ENCODE measurements around a stretch of chr5.

- PRO-cap = no peak
These were observed 61.6 kb downstream of the MYO10 start for GRCh38 chr5:16874316-16875089.

DNA sequence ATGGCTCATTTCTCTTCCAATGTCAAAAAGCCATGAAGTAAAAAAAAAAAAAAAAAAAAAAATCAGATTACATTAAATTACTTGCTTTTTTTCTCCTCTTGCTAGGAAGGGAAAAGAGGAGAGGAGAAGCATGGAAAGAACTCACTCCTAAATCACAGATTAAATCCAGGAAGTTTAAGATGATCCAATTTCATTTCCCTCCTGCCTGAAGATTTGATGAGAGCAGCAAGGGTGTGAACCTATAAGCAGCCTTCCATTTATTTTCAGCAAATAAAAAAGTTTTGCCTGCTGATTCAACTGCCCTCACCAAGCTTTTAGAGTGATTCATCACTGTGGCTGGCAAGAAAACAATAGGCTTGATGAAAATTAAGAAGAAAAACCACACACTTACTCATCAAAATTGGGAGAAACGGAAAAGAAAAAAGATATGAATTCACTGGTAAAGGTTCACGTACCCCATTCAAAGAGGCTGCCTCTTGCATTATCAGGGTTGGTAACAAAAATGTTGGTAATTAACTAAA lies 19.7 kb downstream of the MYO10 start:
- PRO-cap = no peak

DNA sequence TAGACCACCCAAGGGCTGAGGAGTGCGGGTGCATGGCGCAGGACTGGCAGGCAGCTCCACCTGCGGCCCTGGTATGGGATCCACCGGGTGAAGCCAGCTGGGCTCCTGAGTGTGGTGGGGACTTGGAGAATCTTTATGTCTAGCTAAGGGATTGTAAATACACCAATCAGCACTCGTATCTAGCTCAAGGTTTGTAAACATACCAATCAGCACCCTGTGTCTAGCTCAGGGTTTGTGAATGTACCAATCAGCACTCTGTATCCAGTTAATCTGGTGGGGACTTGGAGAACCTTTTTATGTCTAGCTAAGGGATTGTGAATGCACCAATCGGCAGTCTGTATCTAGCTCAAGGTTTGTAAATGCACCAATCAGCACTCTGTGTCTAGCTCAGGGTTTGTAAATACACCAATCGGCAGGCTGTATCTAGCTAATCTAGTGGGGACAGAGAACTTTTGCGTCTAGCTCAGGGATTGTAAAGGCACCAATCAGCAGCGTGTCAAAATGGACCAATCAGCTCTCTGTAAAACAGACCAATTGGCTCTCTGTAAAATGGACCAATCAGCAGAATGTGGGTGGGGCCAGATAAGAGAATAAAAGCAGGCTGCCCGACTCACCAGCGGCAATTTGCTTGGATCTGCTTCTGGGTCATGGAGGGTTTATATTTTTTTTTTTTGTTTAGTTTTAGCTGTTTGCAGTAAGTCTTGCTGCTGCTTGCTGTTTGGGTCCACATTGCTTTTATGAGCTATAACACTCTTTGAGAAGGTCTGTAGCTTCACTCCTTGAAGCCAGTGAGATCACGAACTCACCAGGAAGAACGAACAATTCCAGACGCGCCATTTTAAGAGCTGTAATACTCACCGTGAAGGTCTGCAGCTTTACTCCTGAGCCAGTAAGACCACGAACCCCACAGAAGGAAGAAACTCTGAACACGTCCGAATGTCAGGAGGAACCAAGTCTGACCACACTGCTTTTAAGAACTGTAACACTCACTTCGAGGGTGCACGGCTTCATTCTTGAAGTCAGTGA lies 126.8 kb upstream of the MYO10 start:
- PRO-cap = no peak

DNA sequence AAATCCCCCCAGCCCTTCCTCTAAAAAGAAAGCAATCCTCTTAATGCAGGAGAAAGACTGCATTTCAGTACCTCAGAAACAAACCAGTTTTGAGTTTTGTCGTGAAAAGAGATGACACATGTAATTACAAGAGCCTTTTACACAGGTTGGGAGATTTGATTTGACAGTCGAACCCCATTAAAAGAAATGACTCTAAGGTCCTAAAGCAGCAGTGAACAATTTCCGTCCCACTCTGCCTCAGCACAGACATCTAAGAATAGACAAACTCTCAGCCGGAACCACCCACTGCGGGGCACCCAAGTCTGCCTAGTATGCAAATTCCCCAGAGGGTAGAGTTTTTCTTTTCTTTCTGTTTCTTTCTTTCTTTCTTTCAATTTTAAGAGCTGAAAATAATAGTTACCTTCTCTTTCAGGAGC lies 64.9 kb downstream of the BASP1 start:
- PRO-cap = no peak

GRCh38 chr5:17311309-17311655 lies 93.9 kb downstream of the BASP1 start:
- PRO-cap = no peak

- PRO-cap = no peak
These were observed 99.4 kb downstream of the BASP1 start for GRCh38 chr5:17316713-17317400.

GRCh38 chr5:17359651-17359951 lies 132.3 kb downstream of the H3Y2 start:
- PRO-cap = no peak

DNA sequence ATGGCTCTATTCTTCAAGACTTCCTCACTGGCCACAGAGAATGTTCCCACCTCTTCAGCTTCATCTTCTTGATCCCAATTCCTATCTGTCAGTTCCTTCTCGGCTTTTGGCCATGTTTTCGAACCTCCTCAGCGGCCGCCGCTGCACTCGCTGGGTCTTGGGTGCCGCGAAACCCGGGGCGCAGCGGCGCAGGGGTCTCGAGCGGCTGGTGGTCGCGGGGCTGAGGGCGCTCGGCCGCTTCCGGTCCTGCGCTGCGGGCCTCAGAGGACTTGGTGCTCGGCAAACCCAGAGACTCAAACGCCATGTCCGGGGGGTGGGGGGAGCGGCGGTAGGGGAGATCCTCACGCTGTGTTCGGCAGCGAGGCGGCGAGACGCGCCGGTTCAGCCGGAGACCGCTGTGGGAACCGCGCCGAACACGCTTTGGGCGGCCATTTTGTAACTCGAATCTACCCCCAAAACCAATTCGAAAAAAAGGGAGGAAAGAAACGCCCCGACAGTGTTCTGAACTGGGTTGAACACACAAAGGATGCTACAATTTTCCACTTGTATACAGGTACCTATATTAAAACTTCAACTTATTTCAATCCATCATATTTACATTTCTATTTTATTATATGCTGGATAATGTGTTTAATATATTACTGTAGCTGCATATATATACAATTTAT lies 317.5 kb upstream of the CDH18 start:
- PRO-cap = no peak

DNA sequence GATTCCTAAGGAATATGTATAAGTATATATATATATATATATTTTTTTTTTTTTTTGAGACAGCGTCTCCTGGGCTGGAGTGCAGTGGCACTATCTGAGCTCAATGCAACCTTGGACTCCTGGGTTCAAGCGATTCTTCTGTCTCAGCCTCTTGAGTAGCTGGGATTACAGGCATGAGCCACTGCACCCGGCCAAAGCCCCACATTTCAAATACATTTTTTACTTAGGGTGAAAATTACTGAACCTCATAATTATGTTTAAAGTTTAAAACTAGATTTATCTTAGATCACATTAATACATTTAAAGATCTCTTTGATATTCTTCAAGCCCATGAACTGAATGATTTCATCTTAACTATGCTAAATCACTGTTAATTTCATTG lies 377.3 kb downstream of the PRDM9 start:
- PRO-cap = no peak

- PRO-cap = no peak
These were observed 1359.2 kb upstream of the CDH9 start for GRCh38 chr5:28397536-28398061.

DNA sequence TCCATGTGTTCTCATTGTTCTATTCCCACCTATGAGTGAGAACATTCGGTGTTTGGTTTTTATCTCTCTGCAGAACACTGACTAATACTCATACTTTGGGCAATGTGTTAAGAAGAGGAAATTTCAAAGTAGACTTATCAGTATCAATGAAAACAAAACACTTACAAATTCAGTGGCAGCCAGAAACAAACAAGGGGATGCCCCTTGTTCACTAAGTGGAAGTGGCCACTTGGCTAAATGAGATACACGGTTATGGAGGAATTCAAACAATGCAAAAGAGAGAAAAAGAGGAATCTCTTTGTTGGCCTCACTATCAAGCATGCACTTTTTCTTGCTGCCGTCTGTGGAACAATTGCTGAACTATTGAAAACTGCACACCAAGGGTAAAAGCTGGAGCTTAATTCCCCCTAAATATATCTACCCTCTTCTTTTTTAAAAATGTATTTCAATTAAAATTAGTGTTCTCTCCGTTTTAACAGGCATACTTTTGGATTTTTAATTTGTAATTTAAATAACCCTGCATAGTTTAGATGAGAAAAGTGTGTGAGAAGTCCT lies 2044.9 kb upstream of the CDH6 start:
- PRO-cap = no peak

DNA sequence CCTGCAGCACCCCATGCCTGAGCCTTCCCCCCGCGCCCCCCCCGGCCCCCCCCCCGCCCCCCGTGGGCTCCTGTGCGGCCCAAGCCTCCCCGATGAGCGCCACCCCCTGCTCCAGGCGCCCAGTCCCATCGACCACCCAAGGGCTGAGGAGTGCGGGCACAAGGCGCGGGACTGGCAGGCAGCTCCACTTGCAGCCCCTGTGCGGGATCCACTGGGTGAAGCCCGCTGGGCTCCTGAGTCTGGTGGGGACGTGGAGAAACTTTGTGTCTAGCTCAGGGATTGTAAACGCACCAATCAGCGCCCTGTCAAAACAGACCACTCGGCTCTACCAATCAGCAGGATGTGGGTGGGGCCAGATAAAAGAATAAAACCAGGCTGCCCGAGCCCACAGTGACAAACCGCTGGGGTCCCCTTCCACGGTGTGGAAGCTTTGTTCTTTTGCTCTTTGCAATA lies 847.5 kb upstream of the CDH6 start:
- PRO-cap = no peak

DNA sequence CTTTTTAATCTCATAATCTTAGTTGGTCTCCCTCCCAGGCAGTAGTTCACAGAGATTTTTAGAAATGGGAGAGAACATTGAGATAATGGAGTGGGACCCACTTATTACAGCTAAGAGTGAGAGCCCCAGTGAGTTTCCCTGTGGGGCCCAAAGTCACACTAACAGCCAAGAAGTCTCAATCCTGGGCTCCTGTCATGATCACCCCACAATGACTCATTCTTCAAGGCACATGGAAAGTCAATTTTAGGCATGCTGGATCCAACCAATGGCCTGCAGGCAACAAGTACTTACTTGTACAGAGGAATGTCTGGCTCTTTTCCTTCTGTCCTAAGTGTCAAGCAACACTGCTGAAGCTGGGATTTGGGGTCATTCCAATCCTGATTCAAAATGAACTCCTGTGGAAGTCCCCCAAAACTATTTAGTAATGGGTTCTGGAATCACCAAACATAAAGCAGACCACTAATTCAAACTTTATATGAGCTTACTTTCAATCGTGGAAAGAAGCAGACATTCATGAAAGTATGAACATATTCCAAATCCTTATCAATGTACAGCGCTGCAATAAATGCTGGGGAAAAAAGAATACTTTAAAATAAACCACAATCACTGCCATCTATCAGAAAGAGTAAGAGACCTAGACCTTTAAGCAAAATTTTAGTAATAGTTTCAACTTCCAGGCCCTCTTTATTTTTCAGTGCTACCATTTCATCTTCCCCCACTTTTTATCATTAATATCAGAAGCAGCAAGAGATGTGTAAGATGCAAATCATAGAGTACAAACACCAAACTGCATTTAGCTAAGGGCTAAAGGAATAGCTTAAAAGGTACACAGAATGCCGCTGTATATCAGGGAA lies 122.9 kb downstream of the DROSHA start:
- PRO-cap = no peak

DNA sequence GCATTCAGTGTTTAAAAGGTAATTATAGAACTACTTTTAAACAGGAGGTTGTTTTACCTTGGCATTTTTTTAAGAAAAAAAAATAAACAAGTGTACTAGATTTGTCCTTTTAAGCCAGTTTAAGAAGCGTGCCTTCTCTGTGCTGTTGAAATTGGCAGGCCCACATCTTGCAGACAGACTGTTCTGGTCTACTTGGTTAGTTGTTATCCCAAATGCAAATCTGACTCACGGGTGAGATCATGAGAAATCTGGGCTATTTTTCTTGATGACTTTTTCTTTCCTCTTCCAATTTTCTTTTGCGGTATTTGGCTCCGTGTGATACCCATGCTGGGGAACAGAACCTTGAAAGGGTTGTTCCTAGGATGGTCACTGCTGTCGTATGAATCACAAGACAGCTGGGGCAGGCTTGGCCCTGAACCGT lies 24.5 kb downstream of the PDZD2 start:
- PRO-cap = no peak

DNA sequence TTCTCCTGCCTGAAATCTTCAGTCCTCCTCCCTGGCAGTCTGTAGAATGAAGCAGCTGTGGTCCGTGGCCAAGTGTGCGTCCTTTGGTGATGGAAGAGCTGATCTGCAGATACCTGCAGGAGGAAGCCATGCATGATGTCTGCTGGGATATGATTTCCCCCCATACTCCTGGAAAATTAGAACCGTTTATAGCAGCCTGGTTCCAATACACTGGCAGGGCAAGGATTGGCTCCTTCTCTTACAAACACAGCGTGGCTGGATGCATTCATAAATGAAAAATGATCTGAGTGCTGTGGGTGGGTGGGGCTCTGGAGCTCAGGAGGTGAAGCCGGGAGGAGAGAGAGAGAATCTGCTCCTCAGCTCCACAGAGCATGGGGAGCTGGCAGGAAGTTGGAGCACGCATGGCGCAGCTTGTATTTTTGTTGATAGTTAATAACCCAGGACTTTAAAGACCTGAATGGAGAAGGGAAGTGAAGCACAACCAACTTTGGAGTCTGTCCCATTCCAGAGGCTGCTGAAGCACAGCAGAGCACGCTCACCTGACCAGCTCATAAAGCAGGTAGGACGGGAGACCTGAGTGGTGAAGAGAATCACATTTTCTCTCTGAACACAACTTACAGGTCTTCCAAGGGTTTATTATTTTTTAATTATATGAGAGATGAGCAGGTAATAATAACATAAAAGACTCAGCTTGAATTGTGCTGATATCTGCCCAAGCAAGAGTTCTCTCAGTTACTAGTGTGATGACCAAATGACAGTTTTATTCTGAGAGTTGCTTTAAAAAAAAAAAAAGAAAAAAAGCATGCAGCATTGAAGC lies 238.1 kb downstream of the GOLPH3 start:
- PRO-cap = no peak

DNA sequence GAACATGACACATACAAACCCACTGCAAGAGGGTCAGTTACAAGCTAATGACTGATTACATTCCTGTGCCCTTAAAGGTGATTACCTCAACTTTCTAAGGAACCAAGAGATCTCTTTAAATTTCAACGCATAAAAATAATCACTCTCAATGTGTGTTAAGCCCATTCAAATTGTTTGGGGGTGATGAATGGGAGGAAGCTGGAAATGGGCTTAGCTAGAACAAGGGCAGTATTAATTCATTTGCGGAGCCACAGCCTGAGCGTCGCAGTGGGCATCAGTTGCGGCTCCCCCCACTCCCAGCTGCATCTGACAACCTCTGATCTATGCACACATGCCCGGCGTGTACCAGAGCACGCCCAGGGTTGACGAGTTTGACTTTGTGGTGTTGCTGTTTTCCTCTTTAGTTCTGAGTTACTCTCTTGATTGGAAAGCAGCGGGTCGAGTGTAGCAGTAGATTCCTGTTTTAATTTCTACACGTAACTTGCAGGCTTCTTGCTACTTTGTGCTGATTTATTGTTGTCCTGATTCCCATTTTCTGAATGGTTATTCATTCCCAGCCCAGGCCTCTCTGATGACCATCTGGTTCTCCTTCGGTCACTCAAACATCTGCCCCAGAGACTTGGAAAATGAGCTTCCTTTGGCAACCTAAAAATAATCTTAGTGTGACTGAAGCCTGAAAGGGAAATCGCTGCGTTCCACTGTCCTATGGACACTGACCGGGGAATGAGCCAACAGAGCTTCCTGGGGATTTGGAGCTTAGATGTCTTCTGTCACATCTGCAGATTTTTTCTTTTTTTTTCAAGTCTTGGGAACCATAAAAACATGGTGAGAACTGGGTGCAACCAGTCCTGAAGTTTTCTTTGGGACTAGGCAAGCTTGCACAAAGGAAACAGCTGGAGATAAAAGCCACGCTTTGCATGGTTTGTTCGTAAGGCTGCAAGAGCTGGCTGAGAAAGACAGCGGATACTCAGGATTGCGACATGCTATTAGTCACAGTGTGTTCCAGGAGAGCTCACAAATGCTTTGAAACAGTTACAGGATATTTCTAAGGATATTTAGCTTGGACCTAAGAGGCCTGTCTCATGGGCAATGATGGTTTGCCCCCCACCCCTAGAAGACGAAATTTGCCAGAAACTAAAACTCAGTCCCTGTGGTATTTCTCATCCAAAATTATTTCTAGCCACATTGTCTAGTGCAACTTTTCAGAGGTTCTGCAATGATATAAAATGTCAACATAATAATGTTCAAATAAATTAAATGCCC lies 146.4 kb downstream of the GOLPH3 start:
- PRO-cap = no peak

DNA sequence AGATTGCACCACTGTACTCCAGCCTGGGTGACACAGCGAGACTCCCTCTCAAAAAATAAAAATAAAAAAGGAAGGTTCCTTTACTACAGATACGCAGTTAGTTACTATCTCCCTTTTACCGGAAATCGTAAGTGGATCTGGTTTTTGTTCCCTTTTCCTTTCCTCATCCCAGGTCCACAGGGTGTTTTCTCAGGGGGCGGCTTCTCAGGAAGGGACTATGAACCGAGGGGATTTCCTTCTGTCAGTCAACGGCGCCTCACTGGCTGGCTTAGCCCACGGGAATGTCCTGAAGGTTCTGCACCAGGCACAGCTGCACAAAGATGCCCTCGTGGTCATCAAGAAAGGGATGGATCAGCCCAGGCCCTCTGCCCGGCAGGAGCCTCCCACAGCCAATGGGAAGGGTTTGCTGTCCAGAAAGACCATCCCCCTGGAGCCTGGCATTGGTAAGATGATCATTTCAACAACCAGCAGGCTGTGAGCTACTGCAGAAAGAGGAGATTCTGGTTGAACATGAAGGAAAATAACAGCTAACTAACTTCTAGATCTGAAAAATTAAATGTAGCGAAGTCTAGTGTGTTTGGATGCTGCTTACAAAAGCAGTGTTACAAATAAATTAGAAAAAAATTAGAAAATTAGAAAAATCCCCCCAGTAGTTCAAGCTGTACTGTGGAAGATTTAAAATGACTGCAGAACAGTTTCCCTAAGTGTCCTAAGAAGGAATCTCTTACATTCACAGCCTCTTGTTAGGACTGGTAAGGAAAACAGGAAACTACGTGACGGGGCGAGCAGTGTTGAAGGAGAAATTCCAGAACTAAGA lies 75.7 kb downstream of the GOLPH3 start:
- PRO-cap = no peak

GRCh38 chr5:32193410-32194037 lies 19.4 kb upstream of the GOLPH3 start:
- PRO-cap = no peak

GRCh38 chr5:32233421-32234642 lies 59.7 kb upstream of the GOLPH3 start:
- PRO-cap = no peak

DNA sequence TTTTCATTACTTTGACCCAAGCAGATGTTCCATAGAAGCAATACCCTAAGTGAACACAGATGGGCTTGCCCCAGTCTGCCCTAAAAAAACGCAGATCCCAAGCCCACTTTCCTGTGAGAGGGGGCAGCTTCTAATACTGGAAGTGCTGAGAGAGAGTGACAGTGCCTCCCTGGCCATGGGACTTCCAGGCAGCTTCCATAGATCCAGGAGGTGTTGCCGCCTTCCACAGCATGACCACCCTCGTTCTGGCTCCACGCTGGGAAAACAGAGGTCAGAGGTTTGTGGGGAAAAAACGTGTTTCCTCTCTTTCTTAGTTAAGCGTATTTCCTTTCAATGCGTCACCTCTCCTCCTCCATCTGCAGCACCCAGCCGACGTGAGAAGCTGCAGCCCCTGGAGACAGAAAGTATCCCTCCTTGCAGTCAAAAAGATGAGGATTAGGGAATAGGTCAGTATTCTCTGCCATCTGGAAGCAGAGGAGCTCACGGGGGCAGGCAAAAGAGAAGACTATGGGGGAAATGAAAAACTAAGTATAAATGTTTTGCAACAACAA lies 38.2 kb downstream of the MTMR12 start:
- PRO-cap = no peak

Data from right cardiac atrium (tissue), 1 donor.